Heart right ventricle (tissue), 2 donors: ENCODE results near the genes BACH1, KRTAP22-1, KRTAP6-1 and KRTAP20-1.

- PRO-cap, 2 experiments, result no peak in any of the 2 experiments
These were observed 62.2 kb downstream of the N6AMT1 start for GRCh38 chr21:28822754-28823514.

DNA sequence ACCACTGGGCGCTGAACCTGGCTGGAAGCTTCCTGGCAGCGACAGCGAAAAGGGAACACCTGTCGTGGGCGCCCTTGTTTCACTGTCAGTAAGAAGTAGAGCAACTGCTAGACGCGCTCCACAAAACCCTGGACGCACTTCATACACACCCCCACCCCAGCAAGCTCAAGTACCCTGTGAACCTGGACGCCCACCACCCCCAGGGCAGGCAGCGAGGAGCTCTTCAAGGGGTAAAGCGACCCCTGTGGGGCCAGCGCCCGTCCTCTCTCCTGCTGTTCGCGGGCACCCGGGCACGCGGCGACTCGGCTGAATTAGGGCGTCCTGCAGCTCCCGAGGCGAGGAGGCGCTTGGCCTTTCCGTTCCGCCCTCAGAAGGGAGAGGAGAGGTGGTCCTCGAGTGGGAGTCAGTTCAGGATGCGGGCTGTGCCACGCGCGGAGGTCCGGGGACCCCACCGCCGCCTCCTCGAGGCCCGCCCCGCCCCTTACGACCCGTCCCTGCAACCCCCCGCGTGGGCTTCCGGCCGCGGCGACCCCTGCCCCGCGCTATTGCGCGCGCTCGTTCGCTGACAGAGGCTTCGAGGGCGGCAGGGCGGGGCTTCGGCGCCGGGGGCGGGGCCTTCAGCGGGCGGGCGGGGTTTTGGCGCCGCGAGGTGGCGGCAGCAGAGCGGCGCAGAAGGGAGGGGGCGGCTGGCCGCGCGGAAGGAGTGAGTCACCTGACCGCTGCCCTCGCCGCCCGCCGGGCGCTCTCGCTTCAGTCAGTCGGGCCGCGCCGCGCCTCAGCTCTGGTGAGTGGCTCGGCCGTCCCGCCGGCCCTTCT is at the start of gene BACH1:
BACH1 (plus strand) TSS at position 753 of the 816 bp plus-strand sequence.
- PRO-cap, 2 experiments, result peak in 2 of 2 experiments; most common plus-strand start position 753 of the sequence (in 2); most common minus-strand start position 547 of the sequence (in 1)

DNA sequence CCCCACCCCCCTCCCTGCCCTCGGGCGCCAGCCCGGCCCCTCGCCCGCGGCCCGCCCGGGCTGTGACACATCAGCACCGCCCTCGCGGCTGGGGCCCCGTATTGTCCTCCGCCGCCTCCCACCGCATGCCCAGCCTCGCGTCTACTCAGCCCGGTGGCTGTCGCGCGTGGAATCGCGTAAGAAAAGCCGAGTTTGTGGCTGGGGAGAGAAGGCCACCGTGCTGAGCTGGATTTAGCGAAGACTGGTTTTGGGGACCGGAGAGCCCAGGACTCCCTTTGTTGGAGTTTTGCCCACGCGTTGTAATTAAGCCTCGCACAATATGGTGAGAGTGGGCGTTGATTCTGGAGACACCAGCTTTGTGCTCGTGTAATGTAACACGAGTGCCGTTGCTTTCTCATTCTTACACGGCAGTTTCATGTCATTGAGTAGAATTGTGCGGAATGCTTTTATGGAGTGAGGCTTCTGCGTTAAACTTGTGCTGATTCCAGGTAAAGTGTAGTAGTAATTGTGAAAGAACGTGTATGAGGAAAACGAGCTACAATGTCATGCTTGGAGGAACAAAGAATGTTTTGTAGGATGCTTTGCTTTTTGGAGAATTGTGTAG is 657 bp downstream of the BACH1 start:
- PRO-cap, 2 experiments, result peak in 1 of 2 experiments; most common plus-strand start position 101 of the sequence (in 1); most common minus-strand start position 64 of the sequence (in 1)

DNA sequence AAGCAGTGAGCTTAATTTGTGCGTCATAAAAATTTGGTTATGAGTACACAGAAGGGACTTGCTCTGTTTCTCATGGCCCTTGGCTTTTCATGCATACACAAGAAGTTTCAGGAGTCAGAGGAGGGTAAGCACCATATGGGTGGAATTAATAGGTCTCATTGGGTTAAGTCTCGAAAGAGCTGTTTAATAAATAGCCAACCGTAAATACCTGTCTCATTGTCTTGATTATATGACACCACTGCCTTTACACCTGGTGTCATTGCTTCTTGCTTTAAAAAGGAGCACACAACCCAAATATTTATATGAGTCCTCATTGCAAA is 1.9 kb downstream of the BACH1 start:
- PRO-cap, 2 experiments, result no peak in any of the 2 experiments

DNA sequence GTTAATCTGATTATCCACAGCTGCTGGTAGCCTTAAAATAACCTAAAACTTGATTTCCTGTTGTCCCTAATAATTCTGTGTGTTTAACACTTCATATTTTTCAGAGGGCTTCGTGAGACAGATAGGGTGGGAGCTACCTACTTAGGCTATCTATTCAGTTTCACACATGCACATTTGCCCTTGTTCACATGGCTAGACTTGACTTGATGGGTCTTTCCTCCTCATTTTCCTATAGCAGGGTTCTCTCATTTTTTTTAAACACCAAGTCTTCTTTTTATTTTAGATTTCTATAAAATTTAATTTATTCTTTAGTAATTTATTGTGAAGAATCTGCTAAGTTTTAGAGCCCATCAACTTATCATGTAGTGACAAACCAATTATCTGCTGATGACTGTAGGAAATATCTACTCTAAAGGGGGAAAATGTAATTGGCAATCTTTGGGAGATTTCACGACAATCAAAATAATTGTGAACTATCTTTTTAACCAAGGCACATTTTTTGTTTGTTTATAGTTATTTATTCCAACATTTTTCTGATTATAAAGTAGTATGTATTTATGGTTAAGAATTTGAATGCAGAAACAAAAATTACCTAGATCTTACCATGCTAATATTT is 11.2 kb downstream of the BACH1 start:
- PRO-cap, 2 experiments, result no peak in any of the 2 experiments

GRCh38 chr21:29320935-29321667 is 22.4 kb downstream of the BACH1 start:
- PRO-cap, 2 experiments, result no peak in any of the 2 experiments

DNA sequence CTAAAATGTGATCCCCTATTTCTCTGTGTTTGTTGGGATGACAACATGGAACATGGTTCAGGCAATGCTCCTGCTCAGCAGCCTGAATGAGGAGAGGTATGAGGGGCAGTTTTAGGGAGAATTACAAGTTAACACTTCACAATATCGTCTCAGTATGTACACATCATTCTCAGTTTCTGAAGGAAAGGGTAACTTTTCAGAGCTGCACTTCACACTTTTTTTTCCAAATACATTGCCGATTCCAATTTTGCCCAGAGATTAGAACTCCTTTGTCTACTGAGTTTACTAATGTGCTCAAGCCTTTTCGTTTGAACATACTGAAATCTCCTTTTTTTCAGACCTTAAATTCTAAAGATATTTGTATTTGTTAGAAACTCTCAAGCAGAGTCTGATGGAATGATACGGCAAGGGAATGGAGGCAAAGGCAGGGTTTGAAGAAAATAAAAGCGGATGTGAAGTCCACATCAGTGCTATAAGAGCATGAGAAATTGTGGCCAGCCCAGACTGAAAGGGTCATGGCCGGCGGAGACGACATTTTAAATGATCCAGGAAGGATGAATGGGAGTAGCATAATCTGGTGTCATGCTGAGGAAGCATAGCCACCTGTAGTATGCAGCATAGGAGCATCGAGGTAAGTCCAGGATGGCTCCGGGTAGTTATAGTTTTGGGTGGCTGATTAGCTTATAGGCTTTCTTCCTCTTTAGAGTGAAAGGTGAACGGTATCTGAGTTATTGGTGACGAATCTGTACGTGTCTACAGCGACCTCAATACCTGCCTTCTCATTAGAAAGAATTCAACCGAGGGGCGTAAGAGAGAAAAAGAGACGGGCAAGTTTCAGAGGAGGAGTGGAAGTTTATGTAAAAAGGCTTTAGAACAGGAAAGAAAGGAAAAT is 129.1 kb downstream of the BACH1 start:
- PRO-cap, 2 experiments, result no peak in any of the 2 experiments

- PRO-cap, 2 experiments, result no peak in any of the 2 experiments
These were observed at the start of gene KRTAP22-1 for GRCh38 chr21:30600754-30601253. Gene KRTAP22-1 (plus strand): TSS chr21:30601087.

- PRO-cap, 2 experiments, result no peak in any of the 2 experiments
These were observed at the start of gene KRTAP6-1 for GRCh38 chr21:30613862-30614201. Gene KRTAP6-1 (minus strand): TSS chr21:30613930.

- PRO-cap, 2 experiments, result no peak in any of the 2 experiments
These were observed at the start of gene KRTAP20-1 for GRCh38 chr21:30616111-30616617. Gene KRTAP20-1 (plus strand): TSS chr21:30616425.

- PRO-cap, 2 experiments, result no peak in any of the 2 experiments
These were observed 120.9 kb upstream of the KRTAP19-8 start for GRCh38 chr21:31159131-31159636.

GRCh38 chr21:31159716-31160189 is 121.5 kb upstream of the KRTAP19-8 start:
- PRO-cap, 2 experiments, result no peak in any of the 2 experiments

DNA sequence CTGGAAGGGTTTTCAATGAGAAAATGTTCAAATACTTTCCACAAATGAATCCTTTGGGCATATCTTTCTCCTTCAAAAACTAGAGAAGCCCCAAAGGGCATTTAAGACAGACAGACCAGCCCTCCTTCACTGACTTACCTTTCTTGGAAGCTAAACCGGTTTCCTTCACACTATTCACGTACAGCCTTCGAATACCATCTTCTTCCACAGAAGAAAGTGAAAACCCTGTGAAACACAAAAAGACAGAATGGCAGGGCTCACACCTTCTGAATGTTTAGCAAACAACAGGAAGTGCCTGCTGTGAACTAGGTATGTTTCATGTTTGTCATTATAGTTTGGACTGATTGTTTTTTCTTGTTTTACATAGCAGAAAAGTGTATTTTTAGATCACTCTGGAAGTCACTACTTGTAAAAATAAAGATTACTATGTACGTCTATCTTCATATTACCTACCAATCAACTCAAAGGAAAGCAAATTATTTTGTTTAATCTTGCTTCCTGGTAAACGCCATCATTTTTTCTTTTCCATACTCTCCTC is 148.7 kb upstream of the KRTAP19-8 start:
- PRO-cap, 2 experiments, result no peak in any of the 2 experiments

DNA sequence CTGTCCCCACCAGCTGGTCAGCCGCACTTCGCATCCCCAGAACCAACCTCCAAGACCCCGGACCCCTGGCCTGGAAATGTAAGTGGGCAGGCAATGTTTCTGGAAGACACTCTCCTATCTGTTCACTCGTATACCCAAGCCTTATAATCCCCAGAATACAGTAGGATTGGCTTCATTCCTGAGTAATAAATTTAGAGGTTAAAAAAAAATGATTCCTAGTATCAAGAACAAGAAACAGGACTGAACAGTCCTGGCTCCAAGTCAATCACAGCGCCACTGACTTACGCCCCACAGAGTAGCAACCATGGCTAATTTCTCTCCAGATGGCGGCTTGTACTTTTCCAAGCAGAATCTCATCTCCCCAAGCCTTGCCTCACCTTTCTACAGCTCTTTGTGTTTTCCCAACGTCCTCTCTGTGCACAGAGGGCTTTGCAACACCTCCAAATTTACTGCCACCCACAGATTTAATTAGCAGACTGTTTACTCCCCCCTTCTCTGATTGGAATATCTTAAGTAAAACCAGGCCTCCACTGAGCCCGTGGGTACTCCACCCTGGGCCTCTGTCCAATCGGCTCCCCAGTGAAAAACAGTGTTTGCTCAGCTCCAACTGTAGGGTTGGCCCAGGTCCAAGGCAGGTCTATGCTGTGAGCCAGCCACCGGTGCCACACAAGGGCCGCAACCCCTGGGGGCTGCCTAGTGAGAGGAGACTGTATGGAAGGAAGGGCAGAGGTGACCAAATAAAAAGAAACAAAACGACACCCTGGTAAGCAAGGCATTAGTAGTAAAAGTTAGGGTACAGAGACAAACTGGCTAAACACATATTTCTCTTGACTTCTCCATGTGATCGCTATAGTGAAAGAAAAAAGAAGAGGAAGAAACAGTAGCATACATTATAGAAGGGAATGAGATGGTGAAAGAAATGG is 128.5 kb upstream of the SOD1 start:
- PRO-cap, 2 experiments, result no peak in any of the 2 experiments

- PRO-cap, 2 experiments, result no peak in any of the 2 experiments
These were observed 101.3 kb upstream of the SOD1 start for GRCh38 chr21:31557896-31558911.

GRCh38 chr21:31558912-31559816 is 100.3 kb upstream of the SOD1 start:
- PRO-cap, 2 experiments, result peak in 1 of 2 experiments; most common plus-strand start chr21:31559287 (in 1); most common minus-strand start chr21:31559087 (in 1)

DNA sequence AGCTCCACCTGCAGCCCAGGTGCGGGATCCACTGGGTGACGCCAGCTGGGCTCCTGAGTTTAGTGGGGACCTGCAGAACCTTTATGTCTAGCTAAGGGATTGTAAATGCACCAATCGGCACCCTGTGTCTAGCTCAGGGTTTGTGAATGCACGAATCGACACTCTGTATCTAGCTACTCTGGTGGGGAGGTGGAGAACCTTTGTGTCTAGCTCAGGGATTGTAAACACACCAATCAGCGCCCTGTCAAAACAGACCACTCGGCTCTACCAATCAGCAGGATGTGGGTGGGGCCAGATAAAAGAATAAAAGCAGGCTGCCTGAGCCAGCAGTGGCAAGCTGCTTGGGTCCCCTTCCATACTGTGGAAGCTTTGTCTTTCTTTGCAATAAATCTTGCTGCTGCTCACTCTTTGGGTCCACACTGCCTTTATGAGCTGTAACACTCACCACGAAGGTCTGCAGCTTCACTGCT is 4.9 kb upstream of the SOD1 start:
- PRO-cap, 2 experiments, result no peak in any of the 2 experiments

DNA sequence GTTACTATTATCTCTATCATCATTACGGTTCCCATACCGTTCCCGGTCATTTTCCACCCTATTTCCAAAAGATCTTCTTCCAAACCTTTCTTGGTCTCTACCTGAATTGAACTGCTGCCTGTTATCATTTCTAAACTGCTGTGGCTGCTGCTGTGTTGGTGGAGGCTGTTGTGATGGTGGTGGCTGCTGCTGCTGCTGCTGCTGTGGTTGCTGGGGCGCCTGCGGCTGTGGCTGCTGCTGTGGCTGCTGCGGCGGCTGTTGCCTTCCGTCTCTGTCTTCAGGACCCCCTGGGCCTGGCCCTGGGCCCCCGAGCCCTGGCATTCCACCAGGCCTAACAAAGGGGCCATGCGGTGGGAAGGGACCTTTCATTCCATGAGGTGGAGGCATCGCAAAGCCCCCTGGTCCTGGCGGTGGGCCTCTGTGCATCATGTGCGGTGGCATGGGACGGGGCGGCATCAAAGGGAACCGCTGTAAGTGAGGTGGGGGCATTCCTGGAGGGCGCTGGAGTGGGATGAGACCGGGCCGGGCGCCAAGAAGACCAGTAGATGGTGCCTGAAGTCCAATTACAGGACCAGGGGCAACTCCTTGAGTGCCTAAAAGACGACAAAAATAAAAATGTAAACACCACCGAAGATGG is 12.4 kb downstream of the SOD1 start:
- PRO-cap, 2 experiments, result no peak in any of the 2 experiments

GRCh38 chr21:31730678-31731764 is 897 bp downstream of the SCAF4 start:
- PRO-cap, 2 experiments, result peak in 2 of 2 experiments; most common plus-strand start chr21:31731586 (in 2); most common minus-strand start chr21:31731517 (in 1)

GRCh38 chr21:31900319-31901114 is 27.7 kb downstream of the HUNK start:
- PRO-cap, 2 experiments, result no peak in any of the 2 experiments